Mammary microvascular endothelial cell (primary cell): ENCODE data around the genes ZRANB1, C10orf90, DOCK1 and INSYN2A.

- RAMPAGE, long total RNA: no peak
Measured at GRCh38 chr10:124728317-124729034, 15.7 kb downstream of the FAM53B start.

DNA sequence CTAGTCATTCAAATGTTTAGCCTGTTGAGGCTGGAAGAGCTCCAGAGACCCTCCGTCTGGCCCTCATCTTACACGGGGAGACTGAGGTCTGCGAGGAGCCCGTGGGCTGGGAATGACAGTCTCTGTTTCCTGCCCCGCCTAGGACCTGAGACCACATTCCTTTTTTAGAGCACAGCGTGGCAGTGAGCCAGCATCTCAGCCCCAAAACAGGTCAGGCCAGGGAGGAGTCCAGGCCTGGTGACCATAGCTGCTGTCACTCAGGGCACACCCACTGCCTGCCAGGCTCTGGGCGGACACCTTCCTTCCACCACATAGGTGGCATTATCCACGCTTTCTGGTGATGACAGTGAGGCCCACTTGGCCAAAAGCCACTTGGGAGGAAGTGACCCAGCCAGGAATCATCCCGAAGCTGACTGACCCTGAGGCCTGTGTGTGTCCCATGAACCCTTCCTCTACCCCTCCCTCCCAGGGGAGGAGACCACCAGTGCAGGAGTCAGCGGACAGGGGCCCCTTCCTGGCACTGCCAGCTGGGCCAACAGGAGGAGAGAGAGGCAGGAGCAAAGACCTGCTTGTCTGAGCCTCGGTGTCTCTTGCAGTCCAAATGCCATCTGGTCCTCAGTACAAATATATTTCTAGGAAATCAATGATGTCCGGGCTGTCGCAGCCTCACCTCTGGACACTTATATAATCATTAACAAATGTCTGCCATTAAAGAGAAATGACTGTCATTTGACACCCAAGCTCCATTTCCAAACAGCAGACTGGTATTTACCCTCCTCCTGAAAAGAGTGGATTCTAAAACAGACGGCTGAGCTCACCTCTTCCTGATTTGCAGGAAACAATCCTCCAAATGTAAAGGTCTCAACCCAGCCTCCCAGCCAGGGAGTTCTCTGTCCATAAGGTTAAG, 62.9 kb downstream of the ABRAXAS2 start:
- RAMPAGE, long total RNA: no peak

GRCh38 chr10:124941835-124942264, at the start of gene ZRANB1:
Gene ZRANB1 (plus strand): TSS chr10:124942123.
- RAMPAGE, long total RNA: no peak

DNA sequence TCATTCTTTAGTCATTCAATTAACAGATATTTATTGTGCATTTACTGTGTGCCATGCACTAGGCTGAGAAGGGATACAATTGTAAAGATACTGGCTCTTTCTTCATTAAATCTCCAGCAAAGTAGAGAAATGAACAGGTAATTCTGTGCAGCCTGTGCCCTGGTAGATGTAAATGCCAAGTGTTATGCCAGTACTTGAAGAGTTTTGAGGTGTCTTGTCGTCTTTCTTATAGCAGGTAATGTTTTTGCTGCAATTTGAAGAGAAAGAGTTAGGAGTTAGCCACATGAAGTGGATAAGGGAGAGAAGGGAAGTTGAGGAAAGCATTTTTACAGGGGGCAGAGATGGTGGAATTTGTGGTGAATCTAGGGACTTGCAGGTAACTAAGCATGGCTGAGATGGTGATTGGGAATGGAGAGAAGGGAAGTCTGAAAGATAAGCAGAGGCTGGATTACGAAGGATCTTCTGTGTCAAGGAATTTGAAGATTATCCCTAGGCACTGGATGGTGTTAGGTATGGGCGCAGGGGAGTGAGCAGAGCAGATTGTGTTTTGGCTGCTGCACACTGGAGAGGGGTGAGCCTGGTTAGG, 25.2 kb downstream of the ZRANB1 start:
- RAMPAGE, long total RNA: no peak

GRCh38 chr10:124999284-125000553, 28.2 kb downstream of the CTBP2 start:
- RAMPAGE, long total RNA: no peak

DNA sequence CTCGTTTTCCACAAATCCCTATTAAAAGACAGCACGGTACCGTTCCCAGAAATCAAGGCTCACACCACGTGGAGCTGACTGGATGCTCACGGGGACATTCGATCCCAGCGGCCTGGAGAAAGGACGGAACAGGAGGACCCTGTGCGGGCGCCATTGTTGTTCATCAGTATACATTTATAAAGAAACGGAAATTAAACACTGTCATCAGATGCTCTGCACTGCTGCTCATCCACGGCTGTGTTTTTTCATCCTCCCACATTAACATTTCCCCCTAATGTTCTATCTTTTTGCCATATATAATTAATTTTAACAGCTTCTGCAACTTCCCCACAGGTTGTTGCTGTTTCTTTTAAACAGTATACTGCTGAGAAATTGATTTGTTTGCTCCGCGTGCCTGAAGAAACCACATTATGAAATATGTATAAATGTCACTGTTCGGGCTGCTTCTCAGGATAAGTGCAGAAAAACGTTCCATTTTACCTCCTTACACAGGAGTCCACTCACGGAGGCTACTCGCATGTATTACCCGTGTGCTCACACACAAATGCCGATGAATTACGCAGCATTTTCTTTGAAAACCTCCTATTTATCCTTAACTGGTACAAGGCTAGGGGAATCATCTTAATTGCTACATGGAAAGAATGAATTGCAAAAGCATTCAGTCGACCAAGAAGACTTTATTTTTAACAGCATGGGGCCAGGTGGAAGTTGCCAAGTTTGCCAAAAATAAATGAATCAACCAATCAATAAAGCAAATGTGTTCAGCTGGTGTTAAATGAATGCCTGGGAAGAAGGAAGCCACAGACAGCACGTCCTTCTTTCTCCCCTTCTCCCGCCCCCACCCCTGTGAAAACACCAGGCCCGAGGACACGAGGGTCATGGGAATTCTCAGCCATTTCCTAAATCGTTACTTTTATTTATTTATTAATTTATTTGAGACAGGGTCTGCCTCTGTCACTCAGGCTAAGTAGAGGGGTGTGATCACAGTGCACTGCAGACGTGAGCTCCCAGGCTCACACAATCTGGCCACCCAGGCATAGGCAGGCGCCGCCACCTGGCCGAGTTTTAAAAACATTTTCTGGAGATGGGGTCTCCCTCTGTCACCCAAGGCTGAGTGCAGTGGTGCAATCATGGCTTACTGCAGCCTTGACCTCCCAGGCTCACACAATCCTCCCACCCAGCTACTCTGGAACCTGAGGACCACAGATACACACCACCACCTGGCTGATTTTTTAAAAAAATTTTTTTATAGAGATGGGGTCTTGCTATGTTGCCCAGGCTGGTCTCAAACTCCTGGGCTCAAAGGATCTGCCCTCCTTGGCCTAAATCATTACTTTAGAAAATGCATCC, 76.7 kb upstream of the CTBP2 start:
- RAMPAGE, long total RNA: no peak

DNA sequence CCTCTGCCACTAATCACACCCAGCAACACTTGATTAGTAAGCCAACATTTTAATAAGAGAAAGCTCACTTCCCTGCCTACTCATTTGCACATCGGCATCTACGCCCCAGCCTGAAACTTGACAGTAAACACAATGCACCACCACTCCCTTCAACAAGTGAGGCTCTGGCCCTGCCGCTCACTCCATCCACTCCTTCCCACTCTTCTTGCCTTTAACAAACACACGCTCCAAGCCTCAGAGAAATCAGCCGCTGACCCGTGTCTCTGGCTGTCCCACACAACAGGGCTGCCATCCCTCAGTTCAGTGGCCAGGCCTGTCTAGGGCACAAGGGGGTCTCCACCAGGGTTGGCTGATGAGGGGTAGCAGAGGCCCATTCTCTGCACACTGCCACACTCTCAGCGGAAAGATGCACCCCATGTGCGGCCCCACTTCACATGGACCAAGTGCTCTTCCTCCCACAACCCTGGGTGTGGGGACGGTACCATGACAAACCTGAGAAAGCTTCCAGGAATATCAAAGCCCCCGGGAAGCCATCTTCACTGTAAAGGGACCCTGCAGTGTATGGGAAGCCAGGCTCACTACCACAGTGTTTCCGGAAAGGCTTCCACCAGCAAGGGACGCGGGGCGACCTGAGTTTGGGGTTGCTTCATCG, 78.0 kb upstream of the CTBP2 start:
- RAMPAGE, long total RNA: no peak

DNA sequence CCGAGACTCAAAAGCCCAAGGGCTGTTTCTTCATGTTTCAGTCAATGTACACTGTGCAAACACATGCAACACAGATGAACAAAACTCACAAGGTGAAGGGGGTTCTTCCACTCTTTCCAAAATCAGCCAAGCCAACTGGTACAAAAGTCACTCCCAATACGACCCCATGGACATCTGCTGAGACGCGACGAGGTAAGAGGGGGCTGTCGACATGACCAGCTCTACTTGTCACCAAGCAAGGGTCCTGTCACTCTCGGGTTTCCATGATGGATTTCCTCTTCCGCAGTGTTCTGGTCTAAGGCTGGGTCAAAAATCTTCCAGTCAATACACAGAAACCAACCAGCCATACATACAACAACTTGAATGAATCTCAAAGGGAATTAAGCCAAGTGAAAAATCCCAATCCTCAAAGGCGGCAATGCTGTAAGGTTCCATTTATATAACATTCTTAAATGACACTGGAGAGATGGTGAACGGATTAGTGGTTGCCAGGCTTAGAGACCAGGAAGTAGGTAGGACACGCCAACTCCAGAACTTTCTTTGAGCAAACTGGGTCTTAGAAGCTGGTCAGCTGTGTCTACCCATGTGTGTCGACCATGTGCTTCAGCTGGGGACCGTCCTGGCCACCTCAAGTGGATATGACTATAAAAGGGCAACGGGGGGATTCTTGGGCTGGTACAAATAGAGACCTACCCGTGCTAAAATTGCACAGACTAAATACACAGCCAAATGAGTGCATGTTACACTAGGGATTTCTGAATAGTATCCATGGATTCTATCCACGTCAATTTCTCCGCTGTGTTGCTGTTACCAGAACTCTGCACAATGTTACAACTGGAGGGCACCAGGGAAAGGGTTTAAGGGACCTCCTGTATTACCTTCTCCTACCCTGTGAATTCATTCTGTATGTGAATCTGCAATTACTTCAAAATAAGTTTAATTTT, 95.0 kb upstream of the CTBP2 start:
- RAMPAGE, long total RNA: no peak

DNA sequence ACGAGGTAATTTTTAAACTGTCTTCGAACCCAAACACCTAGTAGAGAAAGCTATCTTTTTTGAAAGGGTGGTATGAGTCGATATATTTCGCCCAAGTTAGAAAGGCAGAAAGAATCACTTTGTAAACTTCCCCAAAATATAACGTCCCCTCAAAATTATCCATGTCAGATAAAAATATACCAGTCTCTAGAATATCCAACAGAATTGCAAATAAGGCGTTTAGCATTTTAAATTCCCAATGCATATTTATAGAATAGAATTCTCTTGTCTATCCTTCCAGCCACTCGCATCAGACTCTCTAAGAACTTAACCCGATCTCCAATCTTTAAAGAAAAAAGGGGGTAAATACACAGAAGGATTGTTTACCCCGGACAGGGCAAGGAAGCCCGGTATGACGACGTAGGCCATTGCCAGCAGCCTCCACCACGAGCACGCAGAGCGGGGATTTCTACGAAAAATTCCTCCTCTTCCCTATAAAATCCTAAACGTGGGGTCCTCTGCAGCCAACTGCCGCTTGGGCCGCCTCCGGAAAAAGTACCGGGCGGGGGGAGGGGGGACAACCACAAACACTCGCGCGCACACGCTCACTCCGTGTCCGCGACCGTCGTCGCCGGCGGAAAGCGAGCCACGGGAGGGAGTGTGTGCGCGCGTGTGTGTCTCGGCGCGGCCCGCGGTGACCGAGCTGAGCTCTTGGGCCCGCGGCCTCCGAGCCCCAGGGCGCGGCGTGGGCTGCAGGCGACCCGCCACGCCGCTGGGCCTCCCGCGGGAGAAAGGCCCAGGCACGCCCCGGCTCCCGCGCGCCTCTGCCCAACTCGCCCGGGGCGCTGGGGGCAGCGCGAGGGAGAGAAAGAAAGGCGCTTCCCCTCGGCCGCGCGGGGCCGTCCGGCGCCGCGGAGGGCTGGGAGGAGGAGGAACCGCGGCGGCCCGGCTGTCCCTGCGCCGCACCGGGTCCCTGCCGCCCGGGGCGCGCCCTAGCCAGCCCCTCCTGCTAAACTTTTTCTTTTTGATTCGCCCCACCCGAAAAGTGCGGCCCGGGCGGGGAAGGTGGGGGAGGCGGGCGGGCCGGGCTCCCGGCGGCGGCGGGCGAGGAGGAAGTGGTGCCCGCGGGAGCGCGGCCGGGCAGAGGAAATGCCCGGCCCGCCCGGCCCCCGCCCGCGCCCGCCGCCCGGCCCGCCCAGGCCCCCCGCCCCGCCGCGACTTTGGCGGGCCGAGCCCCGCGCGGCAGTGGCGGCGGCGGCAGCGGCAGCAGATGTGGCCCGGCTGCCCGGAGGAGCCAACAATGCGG, 130.8 kb upstream of the CTBP2 start:
- RAMPAGE, long total RNA: no peak

GRCh38 chr10:125719798-125720436, 408 bp downstream of the EDRF1 start:
- RAMPAGE, long total RNA: no peak

- RAMPAGE, long total RNA: no peak
Measured at GRCh38 chr10:125844862-125845489, 21.6 kb downstream of the BCCIP start.

DNA sequence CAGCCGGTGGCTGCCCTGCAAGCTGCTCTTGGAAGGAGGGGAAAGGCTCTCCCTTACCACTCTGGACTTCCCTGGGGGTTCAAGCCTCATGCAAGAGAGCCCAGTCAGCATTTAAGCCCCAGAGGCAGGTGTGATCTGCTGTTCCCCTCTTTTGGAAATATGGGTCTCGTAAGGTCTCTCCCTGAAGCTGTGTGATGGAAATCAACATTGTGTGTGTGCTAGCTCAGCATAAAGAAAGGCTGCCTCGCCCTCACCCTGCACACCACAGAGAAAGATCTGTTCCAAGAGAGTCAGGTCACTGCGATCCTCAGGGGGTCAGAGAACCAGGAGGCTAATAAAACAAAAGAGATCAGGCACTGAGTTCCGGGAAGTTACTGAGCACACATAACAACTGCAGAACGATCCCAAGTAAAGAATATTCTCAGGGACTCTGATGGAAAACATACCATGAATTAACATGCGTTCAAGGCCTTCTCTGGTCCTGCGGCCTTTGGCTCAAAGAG, 212.4 kb downstream of the ADAM12 start:
- RAMPAGE, long total RNA: no peak

- RAMPAGE, long total RNA: no peak
Measured at GRCh38 chr10:126638599-126639063, 31.9 kb downstream of the C10orf90 start.

GRCh38 chr10:126670086-126670758, at the start of gene C10orf90:
Gene C10orf90 (minus strand): TSS chr10:126670693.
- RAMPAGE, long total RNA: no peak

GRCh38 chr10:126905153-126905751, at the start of gene DOCK1:
Gene DOCK1 (plus strand): TSS chr10:126905428.
- RAMPAGE, long total RNA: start-site peak on the plus strand at chr10:126905407-126905465, 3,578 and 954 reads in 2 replicates

DNA sequence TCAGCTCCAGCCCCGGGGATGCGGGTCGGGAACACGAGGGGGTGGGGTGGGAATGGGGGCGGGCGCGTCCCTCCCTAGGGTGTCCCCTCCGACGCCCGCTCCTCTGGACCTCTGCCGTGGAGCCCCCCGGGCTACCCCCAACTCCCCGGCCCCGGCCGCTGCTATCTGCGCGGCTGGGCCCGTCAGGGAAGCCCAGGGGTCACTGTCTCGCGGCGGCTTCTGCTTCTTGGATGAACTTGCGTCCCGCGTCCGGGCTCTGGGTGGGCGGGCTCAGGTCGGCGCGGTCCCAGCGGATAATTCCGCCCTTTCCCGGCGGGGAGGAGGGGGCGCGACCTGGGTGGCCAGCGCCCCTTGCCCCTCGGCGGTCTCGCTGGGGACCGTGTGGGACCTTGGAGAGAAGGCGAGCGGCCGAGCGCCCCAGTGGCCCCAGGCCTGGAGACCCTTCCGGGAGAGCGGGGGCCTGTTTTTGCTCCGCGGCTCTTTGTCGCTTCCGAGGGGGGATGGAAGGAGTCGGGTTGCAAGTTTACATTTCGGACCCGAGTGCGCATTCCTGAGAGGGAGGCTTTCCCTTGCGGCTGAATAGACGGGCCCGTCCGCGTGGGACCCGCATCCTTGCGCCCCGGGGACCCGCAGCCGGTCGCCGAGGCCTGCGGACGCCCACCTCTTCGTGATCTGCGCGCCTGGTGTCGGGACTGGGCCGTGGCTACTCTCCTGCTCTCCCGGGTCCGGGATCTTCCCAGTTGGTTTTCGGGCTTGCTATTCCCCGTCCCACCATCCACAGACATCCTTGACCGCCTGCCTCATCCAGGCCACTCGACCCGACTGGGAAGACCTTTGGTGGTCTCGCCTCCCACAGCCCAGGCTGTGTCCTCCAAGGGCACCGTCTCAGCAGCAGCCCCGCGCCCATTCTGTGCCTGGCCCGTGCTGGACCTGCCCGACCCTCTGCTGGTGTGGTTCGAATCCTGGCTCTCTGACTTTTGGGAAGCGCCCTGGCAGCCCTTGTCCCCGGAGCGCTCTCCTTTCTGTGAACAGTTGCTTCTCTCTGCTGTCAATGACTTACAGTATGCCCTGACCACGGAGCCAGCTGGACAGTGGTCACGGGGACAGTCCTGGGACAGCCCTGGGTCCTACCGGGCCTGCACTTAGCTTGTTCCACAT, 903 bp downstream of the DOCK1 start:
- RAMPAGE, long total RNA: no peak

- RAMPAGE, long total RNA: no peak
Measured at GRCh38 chr10:126929078-126929777, 24.0 kb downstream of the DOCK1 start.

DNA sequence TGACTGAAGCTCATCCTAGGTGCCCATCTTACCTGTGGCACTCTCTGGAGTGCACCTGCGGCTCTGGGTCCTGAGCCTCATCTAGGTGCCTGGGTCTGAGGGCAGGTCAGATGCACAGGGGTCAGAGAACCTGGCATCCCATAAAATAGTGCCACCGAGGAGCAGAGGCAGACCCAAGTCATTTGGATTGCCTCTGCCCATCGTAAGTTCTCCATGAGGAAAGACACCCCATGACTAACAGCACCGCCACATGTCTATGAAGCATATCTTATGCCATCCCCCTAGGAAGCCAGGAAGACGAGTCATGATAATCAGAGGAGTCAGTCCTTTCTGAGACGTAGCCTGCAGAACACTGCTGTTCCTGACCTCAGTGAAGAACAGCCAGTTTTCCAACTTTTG, 51.3 kb downstream of the INSYN2A start:
- RAMPAGE, long total RNA: no peak

GRCh38 chr10:127195772-127196632, at the start of gene INSYN2A:
Gene INSYN2A (minus strand): TSS chr10:127196591.
- RAMPAGE, long total RNA: no peak

DNA sequence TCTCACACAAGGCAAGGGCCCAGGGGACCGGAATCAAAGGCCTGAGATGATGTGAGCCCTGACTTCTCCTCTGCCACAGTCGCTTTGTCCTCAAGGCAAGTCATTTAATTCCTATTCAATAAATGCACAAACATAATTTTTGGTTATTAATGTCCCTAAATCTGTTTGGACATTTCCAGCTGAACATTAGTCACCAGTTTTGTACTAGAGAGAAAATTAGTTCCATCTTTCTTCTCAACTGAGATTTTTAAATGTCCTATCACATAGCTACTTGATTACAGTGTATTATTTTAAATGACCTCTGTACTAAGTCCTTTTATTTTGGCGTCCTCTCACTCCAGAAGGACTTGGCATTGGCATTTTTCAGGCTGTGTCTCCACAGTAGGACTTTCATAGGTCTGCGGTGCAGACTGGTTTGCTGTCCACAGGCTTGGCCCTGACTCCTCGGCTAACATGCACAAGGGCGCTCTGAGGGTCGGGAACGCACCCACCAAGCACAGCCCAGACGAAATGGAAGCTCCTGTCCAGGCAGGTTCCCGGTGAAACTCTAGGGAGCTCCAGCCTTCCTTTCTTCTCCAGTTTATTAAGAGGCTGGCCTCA, 6.4 kb downstream of the PTPRE start:
- RAMPAGE, long total RNA: no peak